Neural progenitor cell (in vitro differentiated cells): ENCODE results near the genes OR2G3, OR2W3 and PGBD2.

DNA sequence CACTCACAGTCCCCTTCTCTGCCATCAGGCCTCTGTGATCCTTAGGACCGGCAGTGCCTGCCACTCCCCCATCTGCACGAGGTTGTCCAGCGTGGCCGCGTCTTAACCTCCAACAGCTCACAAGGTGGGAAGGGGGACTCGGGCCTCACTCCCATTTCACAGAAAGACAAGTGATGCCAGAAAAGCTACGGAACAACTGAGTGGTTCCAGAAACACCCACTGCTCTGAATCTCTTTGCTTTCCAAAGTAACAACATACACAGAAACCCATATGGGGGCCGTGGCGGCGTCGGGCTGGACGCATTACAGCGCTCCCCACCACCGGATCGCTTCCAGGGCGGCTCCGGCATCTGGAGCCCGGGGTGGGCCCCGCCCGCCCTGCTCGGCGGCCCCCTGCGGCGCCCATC is 994 bp downstream of the ZNF496 start:
- RAMPAGE, long total RNA: no peak

DNA sequence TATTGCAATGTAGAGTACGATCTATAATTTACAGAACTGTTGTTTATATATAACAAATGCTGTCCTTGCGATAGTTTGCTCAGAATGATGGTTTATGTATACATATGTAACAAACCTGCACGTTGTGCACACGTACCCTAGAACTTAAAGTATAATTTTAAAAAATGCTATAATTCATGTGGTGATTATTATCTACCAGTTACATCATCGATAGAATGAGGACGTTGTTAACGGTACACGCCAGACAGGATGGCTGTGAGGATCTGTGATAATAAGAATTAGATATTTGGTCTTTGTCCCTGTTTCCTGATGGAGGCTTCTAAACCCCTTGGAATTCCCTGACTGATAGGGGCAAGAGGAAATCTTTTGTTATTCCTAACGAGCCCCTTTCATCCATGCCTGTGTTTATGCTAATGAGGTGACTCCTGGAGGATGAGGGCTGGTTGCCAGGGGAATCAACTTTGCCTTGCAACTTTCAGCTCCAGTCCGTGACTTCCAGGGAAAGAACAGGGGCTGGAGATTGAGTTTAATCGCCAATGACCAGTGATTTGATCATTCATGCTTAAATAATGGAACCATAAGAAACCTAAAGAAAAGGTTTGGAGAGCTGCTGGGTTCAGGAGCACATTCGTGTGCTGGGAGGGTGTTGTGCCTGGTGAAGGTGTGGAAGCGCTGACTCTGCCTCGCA is 39.4 kb upstream of the NLRP3 start:
- RAMPAGE, long total RNA: no peak

GRCh38 chr1:247425391-247425590 is 9.3 kb downstream of the NLRP3 start:
- RAMPAGE, long total RNA: no peak

DNA sequence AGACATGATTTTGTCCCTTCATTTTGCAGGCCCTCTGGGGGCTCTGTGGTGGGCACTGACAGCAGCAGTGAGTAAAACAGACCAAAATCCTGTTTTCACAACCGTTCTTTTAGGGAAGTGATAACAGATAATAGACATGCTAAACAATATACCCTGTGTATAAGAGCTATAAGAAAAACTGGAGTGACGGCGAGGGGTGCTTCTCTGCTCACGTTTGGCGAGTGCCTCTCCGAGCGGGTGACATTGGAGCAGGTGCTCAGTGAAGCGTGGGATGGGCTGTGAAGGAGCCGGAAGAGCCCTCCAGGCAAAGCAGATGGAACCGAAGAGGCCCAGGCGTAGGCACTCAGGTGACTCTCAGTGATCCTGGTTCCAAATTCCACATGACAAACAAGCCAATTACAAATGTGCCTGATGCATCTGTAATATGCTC is 20.3 kb downstream of the OR2B11 start:
- RAMPAGE, long total RNA: no peak

DNA sequence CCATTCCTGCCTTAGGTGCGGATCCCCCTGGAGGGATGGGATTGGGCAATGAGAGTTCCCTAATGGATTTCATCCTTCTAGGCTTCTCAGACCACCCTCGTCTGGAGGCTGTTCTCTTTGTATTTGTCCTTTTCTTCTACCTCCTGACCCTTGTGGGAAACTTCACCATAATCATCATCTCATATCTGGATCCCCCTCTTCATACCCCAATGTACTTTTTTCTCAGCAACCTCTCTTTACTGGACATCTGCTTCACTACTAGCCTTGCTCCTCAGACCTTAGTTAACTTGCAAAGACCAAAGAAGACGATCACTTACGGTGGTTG is at the start of gene OR2G3:
TSS of gene OR2G3 (plus strand) at position 36 of the 325 bp plus-strand sequence.
- RAMPAGE, long total RNA: no peak

DNA sequence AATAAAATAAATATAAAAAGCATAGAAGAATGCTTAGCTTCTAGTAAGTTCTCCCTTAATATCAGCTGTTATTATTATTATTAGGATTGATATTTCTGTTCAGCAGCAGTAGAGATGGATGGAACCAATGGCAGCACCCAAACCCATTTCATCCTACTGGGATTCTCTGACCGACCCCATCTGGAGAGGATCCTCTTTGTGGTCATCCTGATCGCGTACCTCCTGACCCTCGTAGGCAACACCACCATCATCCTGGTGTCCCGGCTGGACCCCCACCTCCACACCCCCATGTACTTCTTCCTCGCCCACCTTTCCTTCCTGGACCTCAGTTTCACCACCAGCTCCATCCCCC is at the start of gene OR2W3:
TSS of gene OR2W3 (plus strand) at position 115 of the 352 bp plus-strand sequence.
- RAMPAGE, long total RNA: no peak

DNA sequence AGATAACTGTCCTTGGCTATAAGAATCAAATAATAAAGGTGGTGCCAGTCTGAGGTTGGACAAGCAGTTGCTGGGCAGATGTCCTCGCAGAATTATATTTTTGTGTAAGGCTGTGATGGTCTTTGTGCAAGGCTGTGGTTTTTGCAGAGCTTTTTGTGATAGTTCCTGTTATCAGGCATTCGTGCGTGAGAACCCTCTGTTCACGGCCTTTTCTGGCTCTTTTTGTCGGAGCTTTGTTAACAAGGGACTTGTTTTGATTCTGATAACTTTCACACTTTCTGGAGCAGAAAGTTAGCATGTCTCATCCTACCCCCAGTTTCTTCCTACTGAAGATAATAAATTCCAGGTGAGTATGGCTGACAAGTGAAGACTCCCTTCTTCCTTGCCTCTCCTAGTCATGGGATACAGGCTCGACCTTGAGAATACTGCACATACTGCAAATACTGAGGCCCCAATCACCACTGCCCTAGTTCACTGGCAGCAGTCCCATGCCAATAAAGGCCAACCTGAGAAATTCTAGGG is 33.3 kb downstream of the SH3BP5L start:
- RAMPAGE, long total RNA: no peak

- RAMPAGE, long total RNA: start-site peak on the plus strand at chr1:248906193-248906244, 22 and 87 reads in 2 replicates
Observed at GRCh38 chr1:248905866-248906941, at the start of gene PGBD2. PGBD2 (plus strand) TSS chr1:248906235.